Esophagus muscularis mucosa (tissue), 4 donors: ENCODE results near the gene EOMES.

- PRO-cap = no peak
- RAMPAGE, long total RNA, 4 experiments = no peak in any of the 4 experiments
Measured at GRCh38 chr3:27639293-27639885, 82.7 kb downstream of the EOMES start.

DNA sequence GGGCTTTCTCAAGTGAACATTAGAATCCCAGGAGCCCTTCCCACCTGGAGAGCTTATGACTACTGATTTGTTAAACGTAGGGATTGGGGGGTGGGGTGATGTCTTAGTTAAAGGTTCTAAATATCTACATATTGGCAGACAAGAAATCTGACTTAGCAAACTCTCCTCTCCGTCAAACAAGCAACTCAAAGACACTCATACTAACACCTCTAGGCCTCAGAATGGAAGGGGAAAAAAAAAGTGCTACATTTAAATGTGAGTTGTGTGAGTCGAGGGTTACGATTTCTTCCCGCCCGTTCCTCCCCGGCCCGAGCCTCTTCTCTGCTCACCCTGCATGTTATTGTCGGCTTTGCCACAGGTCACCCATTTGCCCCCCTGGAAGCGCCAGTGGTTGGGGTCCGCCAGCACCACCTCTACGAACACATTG lies 2.3 kb downstream of the EOMES start:
- PRO-cap = no peak
- RAMPAGE, long total RNA, 4 experiments = no peak in any of the 4 experiments

DNA sequence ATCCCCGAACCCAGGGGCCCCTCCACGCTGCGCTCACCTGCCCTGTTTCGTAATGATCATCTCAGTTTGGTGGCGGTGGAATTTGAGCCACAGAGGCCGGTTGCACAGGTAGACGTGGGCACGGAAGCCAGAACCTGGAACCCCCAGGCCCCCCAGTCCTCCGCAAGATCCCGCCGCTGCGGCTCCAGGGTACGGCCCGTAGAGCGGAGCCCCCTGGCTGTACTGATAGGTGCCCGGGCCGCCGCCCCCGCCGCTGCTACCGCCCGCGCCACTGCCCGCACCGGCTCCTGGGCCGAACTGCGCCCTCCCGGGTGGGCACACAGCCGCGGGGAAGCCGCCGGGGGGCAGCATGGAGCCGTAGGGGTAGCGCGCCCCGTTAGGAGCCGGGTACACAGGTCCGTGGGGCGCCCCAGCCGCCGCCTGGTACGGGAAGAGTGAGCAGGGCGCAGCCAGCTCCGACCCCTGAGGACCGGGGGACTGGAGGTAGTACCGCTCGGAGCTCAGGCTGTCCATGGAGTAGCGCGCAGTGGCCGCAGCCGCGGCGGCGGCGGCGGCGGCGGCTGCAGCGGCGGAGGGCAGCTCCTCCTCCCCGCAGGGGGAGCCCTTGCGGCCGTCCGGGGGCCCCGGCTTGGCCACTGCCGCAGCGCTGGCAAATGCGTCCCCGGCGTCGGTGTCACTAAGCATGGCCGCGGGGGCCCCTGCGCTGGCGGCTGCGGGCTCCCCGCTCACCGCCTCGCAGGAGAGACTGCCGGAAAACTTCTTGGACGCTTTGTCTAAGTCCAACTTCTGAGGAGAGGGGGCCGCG lies 544 bp downstream of the EOMES start:
- PRO-cap = no peak
- RAMPAGE, long total RNA, 4 experiments = no peak in any of the 4 experiments

DNA sequence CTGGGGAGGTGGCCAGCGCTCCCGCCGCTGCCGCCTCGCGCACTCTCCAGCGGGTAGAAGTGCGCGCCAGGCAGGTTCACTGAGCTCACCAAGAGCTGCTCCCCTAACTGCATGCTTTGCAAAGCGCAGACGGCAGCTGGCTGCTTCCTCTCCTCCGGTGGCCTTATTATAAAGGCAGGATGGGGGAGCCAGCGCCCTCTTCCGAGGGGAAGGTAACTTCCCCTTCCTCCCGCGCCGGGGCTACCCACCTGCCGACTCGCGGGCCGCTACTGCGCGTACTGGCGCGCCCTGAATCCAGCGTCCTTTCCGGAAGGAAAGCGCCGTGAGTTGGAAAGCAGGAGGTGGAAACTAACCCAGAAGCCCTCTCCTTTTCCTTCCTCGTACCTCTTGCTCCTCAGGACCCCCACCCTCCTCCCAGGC lies at the start of gene EOMES:
EOMES (minus strand) TSS at position 142 of the 420 bp plus-strand sequence.
- PRO-cap = no peak
- RAMPAGE, long total RNA, 4 experiments = no peak in any of the 4 experiments

- PRO-cap = no peak
- RAMPAGE, long total RNA, 4 experiments = no peak in any of the 4 experiments
Measured at GRCh38 chr3:27726346-27726545, 4.1 kb upstream of the EOMES start.

DNA sequence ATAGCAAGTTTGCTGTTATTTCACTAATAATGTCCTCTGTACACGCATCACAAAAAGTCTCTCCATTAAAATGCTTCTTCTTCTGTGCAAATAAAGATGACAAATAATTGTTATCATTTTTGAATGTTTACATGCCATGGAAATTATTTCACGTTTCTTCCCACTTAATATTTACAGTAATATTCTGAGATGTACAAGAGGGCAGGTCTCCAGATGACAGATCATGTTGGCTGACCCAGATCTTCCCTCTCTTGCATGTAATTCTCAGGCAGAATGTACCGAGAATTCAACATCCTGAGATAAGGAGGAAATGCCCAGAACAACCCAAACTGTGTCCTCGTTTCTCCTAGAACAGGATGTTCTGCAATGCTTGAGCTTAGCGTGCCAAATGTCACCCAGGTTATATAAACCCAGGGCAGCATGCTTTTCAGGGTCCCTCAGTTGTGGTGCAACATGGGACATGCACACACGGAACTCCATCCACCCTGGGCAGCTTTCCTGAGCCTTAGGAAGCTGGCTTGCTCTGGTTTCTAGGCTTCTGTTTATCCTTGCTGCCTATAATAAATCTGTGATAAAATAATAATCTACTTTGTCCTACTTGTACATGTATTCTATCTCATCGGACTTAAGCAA lies 102.2 kb upstream of the CMC1 start:
- PRO-cap = no peak
- RAMPAGE, long total RNA, 4 experiments = no peak in any of the 4 experiments

DNA sequence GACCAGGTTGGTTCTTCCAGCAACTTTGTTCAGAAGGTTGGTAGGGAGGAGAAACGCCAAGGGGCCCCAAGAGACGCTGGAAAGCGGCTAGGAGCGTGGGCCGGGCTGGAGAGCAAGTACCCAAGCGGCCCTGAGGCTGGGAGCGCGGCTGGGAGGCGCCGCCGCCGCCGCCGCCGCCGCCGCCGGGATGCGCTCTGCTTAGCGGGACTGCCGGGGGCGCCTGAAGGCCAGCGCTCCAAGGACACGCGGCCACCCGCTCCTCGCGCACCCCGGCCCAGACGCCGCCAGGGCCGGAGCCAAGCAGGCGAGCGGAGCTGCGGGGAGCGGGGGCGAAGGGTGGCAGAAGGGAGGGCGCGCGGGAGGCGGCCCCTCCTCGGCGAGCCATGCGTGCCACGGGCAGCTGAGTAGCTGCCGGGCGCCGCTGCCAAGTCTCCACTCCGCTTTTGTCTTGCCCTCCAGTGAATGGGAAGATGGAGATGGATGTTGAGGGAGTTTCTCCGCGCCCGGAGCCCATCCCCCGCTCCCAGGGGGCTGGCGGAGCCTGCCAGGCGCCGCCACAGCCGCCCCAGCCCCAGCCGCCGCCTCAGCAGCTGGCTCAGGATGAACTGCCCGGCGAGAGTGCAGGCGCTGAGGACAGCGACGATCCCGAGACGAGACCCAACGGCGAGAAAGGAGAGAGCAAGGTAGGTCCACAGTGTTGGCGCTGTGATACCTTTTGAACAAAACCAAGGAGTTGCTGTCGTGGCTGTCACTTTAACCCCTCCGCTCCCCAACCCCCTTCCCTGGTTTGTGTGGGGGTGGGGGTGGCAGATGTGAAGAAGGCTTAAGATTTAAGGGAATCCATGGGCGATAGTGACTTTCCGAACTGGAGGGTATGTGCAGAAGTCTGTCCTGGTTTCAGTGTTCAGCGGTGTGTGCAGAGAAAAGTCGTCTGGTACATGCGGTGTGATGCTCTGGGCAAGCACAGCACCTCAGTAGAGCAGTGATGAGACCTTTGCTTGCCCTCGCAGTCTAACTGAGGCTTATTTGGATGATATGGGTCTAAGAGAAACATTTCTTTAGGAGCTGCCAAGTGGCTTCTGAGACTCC lies 227.5 kb upstream of the AZI2 start:
- PRO-cap = unidirectional peak, minus-strand start at position 583 of the sequence
- RAMPAGE, long total RNA, 4 experiments = no peak in any of the 4 experiments

GRCh38 chr3:29285373-29286005 lies 4.6 kb downstream of the RBMS3 start:
- PRO-cap = no peak
- RAMPAGE, long total RNA, 4 experiments = no peak in any of the 4 experiments

DNA sequence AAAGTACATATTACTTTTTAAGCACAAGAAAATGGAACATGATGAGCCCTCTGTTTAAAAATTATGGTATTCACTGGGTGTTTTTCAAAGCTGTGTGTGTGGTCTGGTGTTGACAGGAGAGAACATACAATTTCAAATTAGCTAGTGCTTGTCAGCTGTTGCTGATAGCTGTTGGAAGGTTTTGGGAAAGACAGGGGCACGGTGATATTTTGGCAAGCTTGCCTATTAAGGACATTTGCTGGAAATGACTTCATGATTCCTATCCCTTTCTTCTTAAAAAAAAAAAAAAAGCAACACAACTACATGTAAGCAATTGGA lies 129.8 kb downstream of the RBMS3 start:
- PRO-cap = no peak
- RAMPAGE, long total RNA, 4 experiments = no peak in any of the 4 experiments

GRCh38 chr3:29440559-29440976 lies 159.7 kb downstream of the RBMS3 start:
- PRO-cap = no peak
- RAMPAGE, long total RNA, 4 experiments = no peak in any of the 4 experiments

DNA sequence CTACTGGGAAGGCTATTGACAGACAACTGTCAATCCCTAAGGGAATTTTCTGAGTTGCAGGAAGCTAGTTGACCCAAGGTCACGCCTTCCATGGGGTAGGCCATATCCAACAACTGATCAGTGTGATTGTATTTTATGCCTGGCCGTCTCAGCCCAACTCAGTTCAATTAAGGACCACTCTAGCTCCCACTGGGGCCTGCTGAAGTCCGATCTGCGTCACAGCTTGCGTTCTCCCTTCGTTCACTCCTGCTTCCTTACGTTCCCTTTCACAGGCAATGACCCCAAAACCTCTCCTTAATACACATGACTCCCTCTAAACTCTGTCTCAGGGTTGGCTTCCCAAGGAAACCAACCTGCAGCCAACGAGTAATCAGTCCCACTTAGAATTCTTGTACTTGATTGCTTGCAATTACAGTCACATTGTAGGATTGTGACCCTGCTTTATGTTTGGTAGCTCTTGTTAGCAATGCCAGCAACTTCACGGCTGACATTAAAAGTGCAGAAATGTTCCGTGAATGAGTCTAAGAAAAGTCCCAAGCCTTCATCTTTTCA lies 428.1 kb downstream of the RBMS3 start:
- PRO-cap = no peak
- RAMPAGE, long total RNA, 4 experiments = no peak in any of the 4 experiments

DNA sequence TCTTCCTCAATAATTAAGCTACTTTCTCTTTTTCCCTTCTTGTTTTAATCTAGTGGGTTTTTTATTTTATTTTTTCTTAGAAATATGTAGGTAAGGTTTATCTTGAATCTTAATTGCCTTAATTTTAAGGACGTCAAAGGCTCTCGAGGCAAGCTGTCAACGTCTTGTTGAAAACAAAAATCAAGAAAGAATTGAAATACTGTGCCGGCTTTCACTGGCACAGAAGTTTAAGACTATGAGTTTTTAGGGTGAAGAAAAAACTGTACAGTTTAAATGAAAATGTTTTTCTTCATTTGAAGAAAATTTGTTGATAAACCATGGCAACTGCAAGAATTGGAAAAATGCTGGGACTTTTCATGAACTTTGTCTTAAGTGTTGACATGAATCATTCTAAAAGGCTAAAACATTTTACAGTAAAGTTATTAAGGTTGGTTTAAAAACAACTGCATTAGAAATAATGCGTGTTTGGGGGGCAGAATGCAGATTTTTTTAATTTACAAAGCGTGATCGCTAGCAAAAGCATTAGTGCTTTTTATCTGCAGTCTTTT lies 602.1 kb upstream of the TGFBR2 start:
- PRO-cap = no peak
- RAMPAGE, long total RNA, 4 experiments = no peak in any of the 4 experiments

GRCh38 chr3:30314667-30314990 lies 291.8 kb upstream of the TGFBR2 start:
- PRO-cap = unidirectional peak, minus-strand start at chr3:30314916
- RAMPAGE, long total RNA, 4 experiments = no peak in any of the 4 experiments

GRCh38 chr3:30350248-30350990 lies 256.0 kb upstream of the TGFBR2 start:
- PRO-cap = bidirectional peak, plus-strand start at chr3:30350725, minus-strand start at chr3:30350536
- RAMPAGE, long total RNA, 4 experiments = no peak in any of the 4 experiments

DNA sequence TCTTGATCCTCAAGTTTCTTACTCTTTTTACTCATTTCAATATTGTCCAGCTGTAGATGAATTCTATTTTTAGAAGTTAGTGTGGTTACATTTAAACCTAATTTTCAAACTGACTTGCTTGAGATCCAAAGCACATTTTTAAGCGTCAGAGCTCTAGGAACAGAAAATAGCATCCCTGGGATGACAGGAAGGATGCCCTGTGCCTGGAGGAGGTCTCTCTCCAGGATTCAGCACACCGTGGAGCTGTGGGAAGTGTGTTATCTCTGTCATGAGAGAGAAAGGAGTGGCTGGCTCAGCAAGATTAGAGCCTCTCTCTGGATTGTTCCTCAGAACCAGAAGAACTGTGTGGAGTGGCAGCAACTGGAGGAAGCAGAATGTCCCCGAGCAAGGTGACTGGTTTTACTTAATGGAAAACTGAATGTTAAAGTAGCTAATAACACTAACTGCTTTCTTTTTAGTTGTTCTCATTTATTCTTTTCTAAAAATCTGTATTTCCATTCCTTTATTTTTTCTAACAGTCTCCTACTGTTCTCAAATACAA lies 233.6 kb upstream of the TGFBR2 start:
- PRO-cap = no peak
- RAMPAGE, long total RNA, 4 experiments = no peak in any of the 4 experiments

DNA sequence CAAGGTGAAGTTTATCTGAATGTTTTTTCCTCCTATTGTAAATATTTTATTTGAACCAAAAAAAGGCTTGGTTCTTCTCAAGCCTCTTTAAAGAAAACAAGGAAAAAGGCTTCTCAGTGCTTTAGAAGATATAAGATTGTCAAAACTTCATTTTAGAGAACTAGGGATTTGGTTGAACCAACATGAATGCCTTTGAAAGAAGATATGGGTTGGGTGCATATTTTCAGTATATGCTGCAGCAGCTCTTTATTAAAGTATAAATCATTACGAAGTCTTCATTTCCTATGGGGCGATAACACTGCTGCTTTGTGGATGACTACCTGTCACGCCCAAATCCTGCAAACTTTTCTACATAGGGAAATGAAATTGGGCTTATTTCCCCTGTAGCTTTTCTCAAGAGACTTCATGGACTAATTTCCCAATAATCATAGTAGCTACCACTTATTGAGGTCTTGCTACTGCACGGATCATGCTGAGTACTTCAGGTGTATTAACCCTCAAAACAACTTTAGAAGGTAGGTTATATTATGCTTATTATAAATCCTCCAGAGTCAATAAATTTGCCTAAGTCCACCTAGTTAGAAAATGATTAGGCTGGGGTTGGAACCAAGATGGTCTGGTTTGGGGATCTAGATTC lies 7.9 kb downstream of the TGFBR2 start:
- PRO-cap = no peak
- RAMPAGE, long total RNA, 4 experiments = start-site peak on the plus strand in 1 of 4 experiments, centred at position 400 of the sequence, 9 reads per replicate

- PRO-cap = no peak
- RAMPAGE, long total RNA, 4 experiments = no peak in any of the 4 experiments
Measured at GRCh38 chr3:30642731-30643295, 36.4 kb downstream of the TGFBR2 start.

GRCh38 chr3:30648927-30649600 lies 42.7 kb downstream of the TGFBR2 start:
- PRO-cap = no peak
- RAMPAGE, long total RNA, 4 experiments = no peak in any of the 4 experiments

DNA sequence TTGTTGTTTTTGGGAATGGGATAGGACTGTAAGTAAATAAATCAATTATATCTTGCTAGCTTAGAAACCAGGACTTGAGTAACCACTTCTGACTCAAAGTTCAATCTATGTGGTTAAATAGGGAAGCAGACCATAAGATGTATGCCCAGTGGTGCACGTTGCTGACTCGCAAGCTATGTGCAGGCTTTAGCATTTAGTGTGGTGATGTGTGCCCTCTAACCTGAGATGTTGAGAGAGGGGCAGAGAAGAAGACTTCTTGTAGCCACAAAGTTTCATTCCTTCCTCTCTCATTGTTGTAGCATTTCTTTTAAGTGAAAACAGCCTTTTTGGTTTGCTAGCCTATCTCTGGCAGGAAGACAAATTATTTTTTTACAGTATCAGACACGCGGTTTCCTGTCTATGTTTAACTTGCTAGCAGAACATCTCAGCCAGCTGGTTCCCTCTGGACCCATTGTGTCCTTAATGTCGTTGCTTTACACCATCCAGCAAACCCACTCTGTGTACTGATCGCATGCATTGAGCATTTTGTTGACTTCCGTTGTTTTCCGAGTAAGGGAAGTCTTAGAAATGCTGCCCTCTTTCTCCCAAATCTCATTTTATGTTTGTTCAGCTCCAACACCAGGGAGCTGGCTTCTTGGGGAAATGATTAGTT lies 52.1 kb downstream of the TGFBR2 start:
- PRO-cap = no peak
- RAMPAGE, long total RNA, 4 experiments = no peak in any of the 4 experiments

- PRO-cap = bidirectional peak, plus-strand start at chr3:30682052, minus-strand start at chr3:30681739
- RAMPAGE, long total RNA, 4 experiments = no peak in any of the 4 experiments
Measured at GRCh38 chr3:30681367-30682485, 75.3 kb downstream of the TGFBR2 start.